ENCODE measurements around a stretch of chr10.

GRCh38 chr10:30811834-30813121 lies 182.7 kb upstream of the LYZL2 start:
- PRO-cap, 5 experiments: no peak in any of the 5 experiments
- RAMPAGE, long total RNA, 2 experiments: no peak in any of the 2 experiments
- RRBS: no CpG with 5 or more reads among the region's 27 CpGs

DNA sequence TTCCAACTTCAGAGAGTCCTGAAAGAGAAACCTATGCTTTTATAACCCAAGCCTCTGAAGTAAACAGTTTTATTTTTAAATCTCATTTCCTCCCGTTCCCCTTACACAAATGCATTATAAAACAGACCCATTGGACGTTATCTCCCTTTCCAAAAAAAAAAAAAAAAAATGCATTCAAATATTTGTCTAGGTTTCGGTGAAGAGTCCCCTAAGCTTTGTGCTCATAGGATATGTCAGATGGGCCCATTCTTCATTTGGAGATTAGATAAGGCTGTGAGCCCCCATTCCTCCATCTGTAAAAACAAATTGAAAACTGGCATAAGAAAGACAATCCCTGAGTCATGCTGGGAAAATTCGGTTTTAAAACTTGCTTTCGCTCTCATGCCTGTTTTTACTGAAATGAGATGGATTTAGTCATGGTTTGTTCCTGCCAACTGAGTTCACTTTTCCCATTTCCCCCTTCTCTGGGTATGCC lies 190.6 kb upstream of the LYZL2 start:
- PRO-cap, 5 experiments: no peak in any of the 5 experiments
- RAMPAGE, long total RNA, 2 experiments: no peak in any of the 2 experiments
- RRBS: no CpG with 5 or more reads among the region's 5 CpGs

DNA sequence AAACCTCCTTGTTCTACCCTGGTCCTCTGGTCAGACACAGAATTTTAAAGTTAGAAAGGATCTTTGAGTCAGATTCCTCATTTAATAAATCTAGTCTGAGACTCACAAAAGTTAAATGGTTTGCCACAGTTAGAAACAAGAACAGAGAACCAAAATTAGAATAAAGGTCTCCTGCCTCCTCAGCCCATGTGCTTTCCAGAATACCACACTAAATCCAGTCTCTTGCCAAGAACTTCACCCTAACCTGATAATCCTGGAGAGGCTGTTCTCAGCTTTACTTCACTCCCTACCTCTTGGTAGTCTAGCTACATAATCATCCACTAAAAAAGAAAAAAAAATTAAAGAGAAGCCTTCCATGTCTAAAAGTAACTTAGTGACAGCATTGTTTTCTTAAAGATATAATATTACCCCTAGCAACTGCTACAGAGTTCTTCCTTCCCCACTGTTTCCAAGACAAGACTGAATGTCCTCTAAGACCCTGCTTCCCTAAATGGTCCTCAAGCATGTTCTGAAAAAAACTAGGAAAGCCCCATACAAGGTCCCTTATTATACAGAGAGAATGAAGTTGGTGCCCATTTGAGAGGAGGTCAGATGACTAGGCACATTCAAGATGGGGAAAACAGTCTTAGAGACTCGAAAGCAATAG lies 56.8 kb downstream of the ZNF438 start:
- PRO-cap, 5 experiments: no peak in any of the 5 experiments
- RAMPAGE, long total RNA, 2 experiments: no peak in any of the 2 experiments
- RRBS: no CpG with 5 or more reads among the region's 1 CpG

DNA sequence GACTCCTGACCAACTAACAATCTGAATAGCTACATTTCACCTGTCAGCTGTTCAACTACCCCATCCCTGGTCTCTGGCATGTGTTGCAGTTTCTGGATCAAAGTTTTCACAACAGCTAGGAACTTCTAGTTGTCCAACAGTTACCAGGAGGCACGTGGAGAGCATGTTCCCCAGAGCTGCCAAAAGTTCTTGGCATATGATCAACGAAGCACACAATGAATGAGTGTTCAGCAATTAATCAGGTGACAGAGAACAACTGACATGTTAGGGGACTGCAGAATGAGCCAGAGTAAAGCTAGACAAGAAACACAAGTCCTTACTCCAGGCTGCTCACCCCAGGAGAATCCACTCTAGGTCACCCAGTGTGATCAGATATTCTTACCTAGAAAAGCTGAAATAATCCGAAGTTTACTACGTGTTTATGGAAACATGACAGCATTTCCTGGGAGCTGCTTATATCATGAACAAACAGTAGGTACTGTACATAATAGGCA lies 50.7 kb downstream of the ZNF438 start:
- PRO-cap, 5 experiments: peak in 2 of 5 experiments; most common plus-strand start position 287 of the sequence (in 2); most common minus-strand start position 72 of the sequence (in 1)
- RAMPAGE, long total RNA, 2 experiments: no peak in any of the 2 experiments
- RRBS: no CpG with 5 or more reads among the region's 4 CpGs

DNA sequence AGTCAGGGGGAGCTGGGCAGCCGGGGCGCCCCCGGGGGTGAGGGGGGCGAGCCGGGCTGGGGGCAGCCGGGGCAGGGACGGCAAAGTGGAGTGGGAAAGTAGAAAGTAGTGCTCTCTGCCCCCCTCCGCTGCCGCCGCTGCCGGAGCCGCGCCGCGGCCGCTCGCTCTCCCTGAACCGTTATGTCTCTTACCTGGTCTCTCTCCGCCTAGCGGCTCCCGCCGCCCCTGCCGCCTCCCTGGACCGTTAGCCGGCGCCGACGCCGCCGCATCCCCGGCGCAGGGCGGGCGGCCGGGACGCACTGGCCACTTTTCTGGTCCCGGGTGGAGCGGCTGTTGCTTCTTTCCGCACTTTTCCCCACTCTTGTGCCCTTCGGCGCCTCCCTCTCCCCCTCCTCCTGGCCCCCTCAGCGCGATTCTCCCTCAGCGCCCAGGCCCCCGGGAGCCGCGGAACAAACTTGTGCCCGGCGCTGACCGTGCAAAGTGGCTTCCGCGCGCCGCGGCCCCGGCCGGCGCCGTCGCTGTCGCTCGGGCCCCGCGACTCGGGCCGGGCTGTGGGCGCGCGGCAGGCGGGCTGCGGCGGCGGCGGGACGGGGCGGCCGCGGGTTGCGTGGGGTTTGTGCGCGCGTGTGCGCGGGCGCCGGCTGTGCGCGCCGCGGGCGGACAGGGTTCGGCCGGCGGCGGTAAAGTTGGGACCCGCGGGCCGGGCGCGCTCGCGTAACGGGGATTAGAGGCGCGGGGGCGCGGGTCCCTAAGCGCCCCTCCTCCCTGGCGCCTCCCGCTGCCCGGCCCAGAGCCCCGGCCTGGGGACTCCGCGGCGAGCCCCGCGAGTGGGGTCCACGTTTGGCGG lies 531 bp downstream of the ZEB1 start:
- PRO-cap, 5 experiments: peak in 2 of 5 experiments; most common plus-strand start position 190 of the sequence (in 1); most common minus-strand start position 182 of the sequence (in 2)
- RAMPAGE, long total RNA, 2 experiments: no peak in any of the 2 experiments
- RRBS: 2% methylated on average over 66 of the region's 119 CpGs

DNA sequence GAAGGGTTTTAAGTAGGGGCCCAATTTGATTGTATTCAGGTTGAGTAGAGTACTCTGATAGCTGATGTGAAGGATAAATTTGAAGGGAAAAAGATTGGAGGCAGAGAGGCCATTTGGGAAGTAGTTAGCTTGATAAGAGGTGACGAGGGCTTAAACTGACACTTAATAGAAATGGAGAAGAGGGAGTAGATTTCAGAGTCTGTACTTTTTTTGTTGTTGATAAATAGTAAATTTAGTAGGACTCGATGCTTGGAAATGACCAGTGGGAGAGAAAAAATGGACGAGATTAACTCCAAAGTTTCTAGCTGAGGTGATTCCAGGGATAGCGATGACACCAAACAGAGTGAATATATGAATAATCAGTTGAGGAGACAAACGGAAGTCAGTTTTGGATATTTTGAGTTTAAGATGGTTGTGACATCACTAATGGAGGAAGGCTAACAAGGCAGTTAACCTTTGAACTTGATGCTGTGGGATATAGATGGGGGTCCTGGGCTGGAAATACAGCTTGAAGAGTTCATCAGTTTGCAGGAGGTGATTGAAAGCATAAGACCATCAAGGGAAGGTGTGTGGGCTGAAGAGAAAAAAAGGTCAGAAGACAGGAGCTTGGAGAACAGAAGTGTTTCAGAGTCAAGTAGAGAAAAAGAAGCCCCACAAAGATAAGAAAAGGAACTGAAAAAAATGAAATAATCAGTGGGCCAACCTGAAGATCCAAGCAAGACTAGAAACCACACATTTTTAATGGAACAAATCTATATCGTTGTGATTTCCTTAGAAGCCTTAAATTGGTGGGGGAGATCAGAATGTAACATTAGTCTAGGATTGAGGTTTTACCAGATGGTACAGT lies 22.3 kb downstream of the ZEB1 start:
- PRO-cap, 5 experiments: no peak in any of the 5 experiments
- RAMPAGE, long total RNA, 2 experiments: no peak in any of the 2 experiments
- RRBS: no CpG with 5 or more reads among the region's 6 CpGs

DNA sequence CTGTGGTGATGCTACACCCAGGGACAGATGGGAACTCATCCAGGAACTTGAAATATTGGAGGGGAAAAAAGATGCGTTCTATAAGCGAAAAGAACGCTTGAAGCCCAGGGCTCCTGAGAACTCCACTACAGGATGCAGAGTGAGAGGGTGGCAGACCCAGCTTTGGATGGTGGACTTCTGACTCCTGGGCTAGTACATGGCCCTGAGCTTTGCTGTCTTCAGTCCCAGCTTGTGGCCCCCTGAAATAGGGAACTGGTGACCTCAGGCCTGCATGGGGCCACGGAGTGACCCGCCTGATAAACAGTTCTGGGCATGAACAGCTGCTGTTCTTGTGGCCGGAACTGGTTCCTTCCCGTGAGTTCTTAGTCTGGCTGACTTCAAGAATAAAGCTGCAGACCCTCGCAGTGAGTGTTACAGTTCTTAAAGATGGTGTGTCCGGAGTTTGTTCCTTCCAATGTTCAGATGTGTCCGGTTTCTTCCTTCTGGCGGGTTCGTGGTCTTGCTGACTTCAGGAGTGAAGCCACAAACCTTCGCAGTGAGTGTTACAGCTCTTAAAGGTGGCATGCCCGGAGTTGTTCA lies 267.7 kb downstream of the ZEB1 start:
- PRO-cap, 5 experiments: no peak in any of the 5 experiments
- RAMPAGE, long total RNA, 2 experiments: no peak in any of the 2 experiments
- RRBS: 35% methylated on average over 5 of the region's 14 CpGs

- PRO-cap, 5 experiments: peak in 5 of 5 experiments; most common plus-strand start chr10:31760338 (in 2)
- RAMPAGE, long total RNA, 2 experiments: no peak in any of the 2 experiments
- RRBS: 7% methylated on average over 1 of the region's 24 CpGs
Measured at GRCh38 chr10:31760244-31760752, 168.3 kb downstream of the ARHGAP12 start.

DNA sequence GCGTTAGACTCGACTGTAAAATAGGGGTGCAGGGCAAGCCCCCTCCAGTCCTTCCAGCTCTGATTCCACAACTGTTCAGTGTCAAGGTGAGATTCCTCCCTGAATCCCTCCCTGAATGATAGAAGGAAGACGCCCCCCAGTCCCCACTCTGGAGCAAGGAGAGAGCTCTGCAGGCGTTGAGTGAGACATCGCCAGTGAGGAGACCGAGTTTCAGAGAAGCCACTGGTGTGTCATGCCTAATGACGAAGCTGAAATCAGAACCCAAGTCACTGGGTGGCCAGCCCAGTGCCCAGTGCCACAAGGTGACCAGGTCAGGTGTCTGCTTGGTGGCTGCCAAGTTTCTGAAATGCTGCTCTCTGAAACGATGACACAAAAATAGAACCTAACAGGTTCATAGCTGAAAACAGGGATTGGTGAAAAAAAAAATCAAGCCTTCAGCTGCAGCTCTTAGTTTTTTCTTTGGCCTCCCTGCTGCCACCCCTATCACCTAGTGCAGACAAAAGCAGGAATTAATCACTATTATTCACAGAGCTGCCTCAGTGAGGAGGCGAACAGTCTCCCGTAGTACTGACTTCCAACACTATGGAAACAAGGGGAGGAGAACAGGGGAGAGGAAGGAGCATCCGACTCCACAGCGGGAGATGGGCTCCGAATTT lies 153.6 kb downstream of the ARHGAP12 start:
- PRO-cap, 5 experiments: no peak in any of the 5 experiments
- RAMPAGE, long total RNA, 2 experiments: no peak in any of the 2 experiments
- RRBS: no CpG with 5 or more reads among the region's 13 CpGs

- PRO-cap, 5 experiments: peak in 2 of 5 experiments; most common minus-strand start chr10:31884667 (in 2)
- RAMPAGE, long total RNA, 2 experiments: no peak in any of the 2 experiments
- RRBS: no CpG with 5 or more reads among the region's 1 CpG
Measured at GRCh38 chr10:31884489-31884832, 44.2 kb downstream of the ARHGAP12 start.

GRCh38 chr10:31926976-31927619 lies 1.5 kb downstream of the ARHGAP12 start:
- PRO-cap, 5 experiments: no peak in any of the 5 experiments
- RAMPAGE, long total RNA, 2 experiments: no peak in any of the 2 experiments
- RRBS: no CpG with 5 or more reads among the region's 20 CpGs

DNA sequence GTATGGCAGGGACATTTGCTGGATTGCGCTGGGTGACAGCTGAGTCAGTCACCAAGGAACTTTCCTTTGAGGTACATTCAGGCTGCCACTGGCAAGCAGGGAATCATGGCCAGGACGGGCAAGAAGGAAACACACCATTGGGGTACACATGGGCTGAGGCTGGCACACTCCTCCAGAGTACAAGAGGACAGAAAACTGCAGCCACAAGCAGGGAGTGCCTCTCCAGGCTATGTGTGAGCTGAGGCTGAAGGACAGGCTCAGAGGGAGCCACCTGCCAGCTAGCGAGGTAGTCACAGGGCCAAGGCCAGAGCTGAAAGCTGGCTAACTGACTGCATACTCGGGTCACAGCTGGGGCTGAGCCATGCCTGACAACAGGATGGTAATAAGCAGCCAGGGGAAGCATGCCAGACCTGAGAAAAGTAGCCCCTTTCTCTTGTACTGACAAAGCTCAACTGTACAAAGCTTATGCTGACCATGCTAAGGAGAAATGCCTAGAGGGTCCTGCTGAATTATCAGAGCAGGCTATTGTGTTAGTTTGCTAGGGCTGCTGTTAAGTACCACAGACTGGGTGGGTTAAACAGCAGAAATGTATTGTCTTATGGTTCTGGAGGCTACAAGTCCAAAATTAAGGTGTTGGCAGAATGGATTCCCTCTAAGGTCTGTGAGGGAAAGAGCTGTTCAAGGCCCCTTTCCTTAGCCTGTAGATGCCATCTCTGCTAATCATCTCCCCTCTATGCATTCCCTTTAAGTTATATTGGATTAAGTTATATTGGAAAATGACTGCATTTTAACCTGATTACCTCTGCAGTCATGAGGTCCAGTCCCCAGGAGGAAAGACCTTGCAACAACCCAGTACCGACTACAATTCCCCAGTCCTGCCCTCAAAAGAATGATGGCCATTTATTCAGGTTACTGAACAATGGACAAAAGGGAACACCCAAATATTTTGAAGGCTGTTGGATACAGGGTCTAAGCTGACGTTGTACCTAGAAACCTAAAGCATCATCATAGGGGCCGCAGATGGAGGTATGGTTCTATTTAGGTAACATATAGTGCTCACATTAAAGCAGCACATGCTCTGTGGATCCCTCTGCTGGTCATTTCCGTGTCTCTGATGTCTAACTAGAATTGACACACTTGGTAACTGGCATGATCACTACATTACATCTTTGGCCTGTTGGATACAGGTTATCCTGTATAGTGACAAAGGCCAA lies 51.7 kb downstream of the KIF5B start:
- PRO-cap, 5 experiments: no peak in any of the 5 experiments
- RAMPAGE, long total RNA, 2 experiments: no peak in any of the 2 experiments
- RRBS: no CpG with 5 or more reads among the region's 8 CpGs

GRCh38 chr10:32020978-32021707 lies 35.1 kb downstream of the KIF5B start:
- PRO-cap, 5 experiments: no peak in any of the 5 experiments
- RAMPAGE, long total RNA, 2 experiments: no peak in any of the 2 experiments
- RRBS: no CpG with 5 or more reads among the region's 3 CpGs

- PRO-cap, 5 experiments: peak in 5 of 5 experiments; most common plus-strand start chr10:32378908 (in 2); most common minus-strand start chr10:32378726 (in 5)
- RAMPAGE, long total RNA, 2 experiments: no peak in any of the 2 experiments
- RRBS: no CpG with 5 or more reads among the region's 18 CpGs
Measured at GRCh38 chr10:32378352-32379274, 31.7 kb upstream of the EPC1 start.

DNA sequence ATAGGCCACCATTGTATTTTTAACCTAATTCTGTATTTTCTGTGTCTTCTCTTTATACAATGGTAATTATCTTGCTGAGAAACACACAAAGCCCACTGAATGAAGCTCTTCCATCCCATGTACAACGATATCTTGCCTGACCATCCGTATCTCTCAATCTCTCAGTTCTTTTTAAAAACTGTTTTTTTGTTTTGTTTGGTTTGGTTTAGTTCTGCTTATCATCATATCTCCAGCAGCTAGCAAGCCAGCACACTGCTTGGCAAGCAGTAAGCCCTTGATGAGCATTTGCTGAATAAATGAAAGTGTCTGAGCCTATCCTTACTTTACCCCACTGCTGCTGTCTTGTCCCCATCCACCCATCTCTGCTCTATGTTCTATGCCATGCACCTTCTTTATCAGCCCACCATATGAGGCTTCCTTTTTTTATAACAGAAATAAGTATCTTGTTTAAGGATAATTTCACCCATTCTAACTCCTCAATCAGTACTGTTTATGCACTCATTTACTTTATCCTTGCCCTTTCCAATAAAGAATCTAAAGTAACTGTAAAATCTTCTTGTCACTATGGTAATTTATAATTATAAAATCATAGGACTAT lies 34.1 kb downstream of the ITGB1 start:
- PRO-cap, 5 experiments: no peak in any of the 5 experiments
- RAMPAGE, long total RNA, 2 experiments: no peak in any of the 2 experiments
- RRBS: no CpG with 5 or more reads among the region's 2 CpGs

GRCh38 chr10:32928007-32928422 lies 30.0 kb downstream of the ITGB1 start:
- PRO-cap, 5 experiments: no peak in any of the 5 experiments
- RAMPAGE, long total RNA, 2 experiments: no peak in any of the 2 experiments
- RRBS: no CpG with 5 or more reads among the region's 5 CpGs

GRCh38 chr10:32954864-32955823 lies 2.9 kb downstream of the ITGB1 start:
- PRO-cap, 5 experiments: no peak in any of the 5 experiments
- RAMPAGE, long total RNA, 2 experiments: no peak in any of the 2 experiments
- RRBS: no CpG with 5 or more reads among the region's 10 CpGs

GRCh38 chr10:32956057-32956740 lies 1.8 kb downstream of the ITGB1 start:
- PRO-cap, 5 experiments: no peak in any of the 5 experiments
- RAMPAGE, long total RNA, 2 experiments: no peak in any of the 2 experiments
- RRBS: no CpG with 5 or more reads among the region's 9 CpGs

- PRO-cap, 5 experiments: no peak in any of the 5 experiments
- RAMPAGE, long total RNA, 2 experiments: no peak in any of the 2 experiments
- RRBS: no CpG with 5 or more reads among the region's 12 CpGs
Measured at GRCh38 chr10:33133922-33134784, 176.1 kb upstream of the ITGB1 start.

- PRO-cap, 5 experiments: no peak in any of the 5 experiments
- RAMPAGE, long total RNA, 2 experiments: no peak in any of the 2 experiments
- RRBS: no CpG with 5 or more reads among the region's 8 CpGs
Measured at GRCh38 chr10:33164268-33164820, 170.1 kb downstream of the NRP1 start.